Cardiac septum (tissue), 1 donor: ENCODE data around the genes ZNF527 and C19orf33.

- PRO-cap = no peak
Observed at GRCh38 chr19:35937050-35937632, 967 bp downstream of the LRFN3 start.

- PRO-cap = no peak
Observed at GRCh38 chr19:36046399-36046999, 7.6 kb downstream of the THAP8 start.

DNA sequence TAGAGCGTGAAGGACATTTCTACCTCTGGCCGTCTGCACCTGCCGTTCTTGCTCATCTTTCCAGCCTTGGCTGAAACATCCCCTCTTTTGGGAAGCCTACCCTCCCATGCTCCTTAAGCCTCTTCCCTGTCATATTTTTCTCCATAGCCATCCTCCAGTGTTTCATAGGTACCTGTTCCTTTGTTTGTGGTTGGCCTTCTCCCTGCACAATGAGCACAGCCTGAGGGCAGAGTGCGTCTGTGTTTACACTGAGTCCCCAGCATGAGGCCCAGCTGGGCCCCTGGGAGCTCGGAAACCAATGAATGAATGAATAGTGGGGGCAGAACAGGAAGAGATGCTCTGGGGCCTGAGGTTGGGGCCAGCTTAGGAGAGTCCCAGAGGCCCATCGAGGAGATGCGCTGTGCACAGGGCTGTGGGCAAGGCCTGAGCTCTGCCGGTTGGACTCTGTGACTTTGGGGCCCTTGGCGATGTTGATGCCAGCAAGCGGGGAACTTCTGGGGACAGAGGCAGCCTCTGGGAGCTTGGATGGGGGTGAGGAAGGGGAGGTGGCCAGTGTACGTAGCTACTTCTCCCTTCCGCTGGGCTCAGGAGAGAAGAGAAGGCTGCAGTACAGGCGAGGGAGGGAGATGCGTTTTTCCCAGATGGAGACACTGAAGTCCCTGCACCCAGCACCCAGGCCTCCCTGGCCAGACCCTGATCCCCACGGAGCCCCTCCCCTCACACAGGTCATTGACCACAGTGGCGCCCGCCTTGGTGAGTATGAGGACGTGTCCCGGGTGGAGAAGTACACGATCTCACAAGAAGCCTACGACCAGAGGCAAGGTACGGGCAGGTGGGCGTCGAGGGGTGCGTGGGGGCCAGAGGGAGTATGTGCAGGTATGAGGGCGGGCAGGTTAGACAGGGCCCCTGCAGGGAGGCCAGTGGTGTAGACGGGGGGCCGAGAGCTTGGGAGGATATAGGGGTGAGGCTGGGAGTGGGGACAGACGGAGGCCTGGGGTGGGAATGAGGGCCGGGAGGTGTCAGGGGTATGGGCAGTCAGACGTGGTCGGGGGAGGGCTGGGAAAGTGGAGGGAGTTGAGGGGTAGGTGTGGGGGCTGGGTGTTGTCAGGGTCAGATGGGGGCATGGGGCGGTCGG lies 5.1 kb downstream of the TBCB start:
- PRO-cap = no peak

GRCh38 chr19:36159248-36160319 lies 7.3 kb upstream of the COX7A1 start:
- PRO-cap = no peak

DNA sequence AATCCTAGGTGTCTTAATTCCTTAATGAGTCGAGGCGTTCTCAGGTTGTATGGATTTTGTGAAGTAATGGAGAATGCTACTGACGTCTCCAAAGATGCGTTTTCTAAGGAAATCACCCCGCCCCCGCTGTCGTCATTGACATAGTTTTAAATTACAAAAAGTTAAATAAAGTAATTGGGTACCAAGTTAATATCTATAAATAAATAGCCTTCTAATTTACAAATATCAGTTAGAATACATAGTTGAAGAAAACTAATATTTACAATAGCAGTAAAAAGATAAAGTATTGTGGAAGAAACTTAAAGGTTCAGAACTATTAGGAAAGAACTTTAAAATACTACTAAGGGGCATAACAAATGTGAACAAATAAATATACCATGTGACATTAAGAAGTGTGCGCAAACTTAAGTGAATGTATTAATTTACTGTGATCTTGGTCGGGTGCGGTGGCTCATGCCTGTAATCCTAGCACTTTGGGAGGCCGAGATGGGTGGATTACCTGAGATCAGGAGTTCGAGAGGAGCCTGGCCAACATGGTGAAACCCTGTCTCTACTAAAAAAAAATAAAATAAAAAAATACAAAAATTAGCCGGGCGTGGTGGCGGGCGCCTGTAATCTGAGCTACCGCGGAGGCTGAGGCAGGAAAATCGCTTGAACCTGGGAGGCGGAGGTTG lies 1.2 kb downstream of the ZNF146 start:
- PRO-cap = no peak

- PRO-cap = no peak
Observed at GRCh38 chr19:36719062-36719963, 31.9 kb downstream of the ZNF567 start.

DNA sequence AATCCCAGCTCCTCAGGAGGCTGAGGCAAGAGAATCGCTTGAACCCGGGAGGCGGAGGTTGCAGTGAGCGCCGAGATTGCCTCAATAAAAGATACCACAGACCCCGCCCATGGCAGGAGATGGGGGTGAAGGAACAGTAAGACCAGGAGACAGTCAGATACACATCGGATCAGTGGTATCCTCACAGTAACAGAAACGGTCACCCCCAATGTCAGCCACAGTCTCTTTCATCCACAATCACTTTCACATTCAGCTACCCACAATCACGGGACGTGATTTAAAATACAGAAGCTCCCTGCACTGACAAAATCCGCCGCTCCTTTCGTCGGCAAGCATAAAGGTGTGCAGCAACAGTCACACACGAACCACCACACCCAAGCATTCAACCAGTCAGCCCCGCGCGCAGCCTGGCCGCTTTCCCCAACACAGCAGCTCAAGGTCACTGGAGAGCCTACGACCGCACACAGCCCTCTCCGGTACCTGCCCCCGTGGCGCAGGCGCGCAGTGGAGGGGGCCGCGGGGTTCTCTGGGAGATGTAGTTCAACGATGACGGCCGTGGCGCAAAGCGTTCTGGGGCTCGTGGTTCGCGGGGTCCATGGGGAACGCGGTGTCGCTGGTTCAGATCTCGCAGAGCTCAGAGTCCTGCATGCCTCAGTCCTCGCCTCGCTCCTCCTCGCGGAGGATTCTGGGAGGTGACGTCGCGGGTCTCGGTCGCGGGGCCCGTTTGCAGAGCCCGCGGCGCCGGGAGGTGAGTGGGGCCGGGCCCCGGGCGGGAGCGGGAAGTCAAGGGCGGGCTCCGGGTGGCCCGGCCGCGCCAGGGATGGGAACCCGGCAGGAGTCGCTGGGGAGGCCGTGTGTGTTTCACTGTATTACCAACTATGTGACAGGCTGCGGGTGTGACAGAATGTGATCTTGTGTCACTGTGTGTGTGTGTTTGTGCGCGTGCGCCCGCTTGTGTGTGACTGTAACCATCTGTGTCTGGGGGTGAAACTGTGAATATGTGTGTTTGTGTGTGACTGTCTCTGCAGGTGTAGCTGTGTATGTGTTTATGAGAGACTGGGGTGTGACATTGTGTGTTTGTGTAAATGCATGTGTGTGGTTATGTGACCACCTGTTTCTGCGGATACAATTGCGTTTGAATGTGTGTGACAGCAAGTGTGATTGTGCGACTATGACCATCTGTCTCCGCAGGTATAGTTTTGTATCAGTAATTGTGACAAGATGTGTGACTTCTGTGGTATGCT lies at the start of gene ZNF527:
TSS of gene ZNF527 (plus strand) at position 621 of the 1,244 bp plus-strand sequence.
- PRO-cap = bidirectional peak, plus-strand start at position 621 of the sequence, minus-strand start at position 444 of the sequence

GRCh38 chr19:37654398-37655316 lies 608 bp downstream of the ZFP30 start:
- PRO-cap = unidirectional peak, plus-strand start at chr19:37654890

DNA sequence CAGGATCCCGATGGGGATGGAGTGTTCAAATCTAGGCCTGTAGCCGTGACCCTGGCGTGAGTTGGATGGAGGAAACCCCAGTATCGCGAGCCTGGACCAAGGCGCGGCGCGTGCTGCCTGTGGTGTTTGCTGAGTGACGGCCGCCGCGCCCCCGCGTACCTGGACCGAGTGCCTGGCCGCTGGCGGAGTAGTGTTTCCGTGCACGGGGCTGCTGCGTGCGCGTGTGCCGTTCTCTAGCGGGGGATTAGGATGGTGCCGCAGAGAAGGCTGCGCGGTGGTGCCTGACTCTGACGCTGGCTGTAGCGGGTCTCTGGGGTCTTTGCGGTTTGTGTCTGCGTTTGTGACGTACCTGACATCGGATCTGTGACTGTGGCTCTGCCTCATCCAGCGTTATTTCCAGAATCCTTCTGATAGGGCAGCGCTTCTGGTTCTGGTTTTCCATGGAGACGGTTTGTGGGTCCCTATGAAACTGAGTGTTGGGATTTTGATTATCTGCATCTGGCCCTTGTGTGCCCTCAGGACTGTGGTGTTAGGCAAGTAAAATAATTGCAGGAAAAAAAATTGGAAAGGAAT lies 782 bp upstream of the ZFP30 start:
- PRO-cap = unidirectional peak, minus-strand start at position 301 of the sequence

DNA sequence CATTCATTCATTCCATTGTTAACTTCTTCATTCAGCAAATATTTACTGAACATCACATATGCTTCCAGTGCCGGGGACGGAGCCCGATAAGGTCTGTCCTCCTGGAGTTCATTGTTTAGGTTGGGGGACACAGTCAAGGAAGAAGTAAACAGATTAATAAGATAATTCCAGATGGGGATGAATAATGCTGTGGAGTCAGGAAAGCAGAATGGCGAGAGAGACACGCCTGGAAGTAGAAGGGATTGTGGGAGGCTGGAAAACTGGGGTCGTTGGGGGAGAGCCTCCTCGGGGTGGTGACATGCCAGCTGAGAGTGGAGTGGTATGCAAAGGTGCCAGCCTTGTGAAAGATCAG lies 35.1 kb downstream of the SIPA1L3 start:
- PRO-cap = no peak

DNA sequence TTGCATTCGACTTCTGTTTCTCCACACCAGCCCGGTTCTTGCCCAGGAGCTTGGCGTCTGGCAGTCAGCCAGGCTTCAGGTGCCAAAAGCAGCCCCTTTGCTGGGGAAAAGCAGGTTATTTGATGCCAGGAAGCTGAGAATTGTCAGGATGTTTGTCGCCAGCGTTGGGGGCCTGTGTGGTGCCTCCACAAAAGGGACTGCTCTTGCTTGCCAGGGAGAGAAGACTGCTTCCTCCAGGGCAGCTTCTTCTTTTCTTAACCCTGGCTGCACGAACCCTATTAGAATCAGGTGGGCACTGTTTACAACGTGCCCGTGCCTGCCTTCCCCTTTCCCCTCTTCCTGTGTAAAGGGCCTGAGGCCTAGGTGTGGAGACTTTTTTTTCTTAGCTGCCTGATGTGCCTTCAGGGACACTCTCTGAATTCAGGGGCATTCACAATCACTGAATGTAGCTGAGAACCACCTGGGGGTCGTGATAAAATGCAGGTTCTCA lies 79.4 kb downstream of the SIPA1L3 start:
- PRO-cap = no peak

GRCh38 chr19:38045954-38046850 lies 139.2 kb downstream of the SIPA1L3 start:
- PRO-cap = no peak

- PRO-cap = no peak
Observed at GRCh38 chr19:38111646-38112078, 112.4 kb downstream of the DPF1 start.

- PRO-cap = bidirectional peak, plus-strand start at chr19:38253479, minus-strand start at chr19:38253264
Observed at GRCh38 chr19:38252623-38253971, 3.1 kb downstream of the PPP1R14A start.

DNA sequence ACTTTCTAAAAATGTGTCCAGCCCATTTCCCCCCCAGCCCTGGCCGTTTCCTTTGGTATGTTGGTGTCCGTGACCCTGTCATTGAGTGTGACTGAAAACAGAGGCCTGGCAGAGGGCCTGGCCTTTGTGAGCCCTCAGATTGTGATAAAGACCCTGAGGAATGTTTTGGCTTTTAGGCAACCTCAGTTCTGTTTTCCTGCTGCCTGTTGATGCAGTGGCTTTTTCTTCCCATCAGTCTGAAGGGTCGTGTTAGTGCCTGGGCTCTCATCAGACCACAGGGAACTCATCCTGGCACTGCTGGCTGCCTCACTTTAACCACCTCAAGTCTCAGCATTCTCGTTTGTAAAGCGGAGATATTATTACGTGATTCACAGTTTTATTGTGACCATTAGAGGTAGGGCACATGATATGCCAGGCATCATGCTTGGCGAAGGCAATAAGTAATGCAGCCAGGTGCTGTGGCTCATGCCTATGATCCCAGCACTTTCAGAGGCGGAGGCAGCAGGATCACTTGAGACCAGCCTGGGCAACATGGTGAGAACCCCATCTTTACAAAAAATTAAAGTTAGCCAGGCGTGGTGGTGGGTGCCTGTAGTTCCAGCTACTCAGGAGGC lies 13.8 kb downstream of the SPINT2 start:
- PRO-cap = unidirectional peak, plus-strand start at position 185 of the sequence

DNA sequence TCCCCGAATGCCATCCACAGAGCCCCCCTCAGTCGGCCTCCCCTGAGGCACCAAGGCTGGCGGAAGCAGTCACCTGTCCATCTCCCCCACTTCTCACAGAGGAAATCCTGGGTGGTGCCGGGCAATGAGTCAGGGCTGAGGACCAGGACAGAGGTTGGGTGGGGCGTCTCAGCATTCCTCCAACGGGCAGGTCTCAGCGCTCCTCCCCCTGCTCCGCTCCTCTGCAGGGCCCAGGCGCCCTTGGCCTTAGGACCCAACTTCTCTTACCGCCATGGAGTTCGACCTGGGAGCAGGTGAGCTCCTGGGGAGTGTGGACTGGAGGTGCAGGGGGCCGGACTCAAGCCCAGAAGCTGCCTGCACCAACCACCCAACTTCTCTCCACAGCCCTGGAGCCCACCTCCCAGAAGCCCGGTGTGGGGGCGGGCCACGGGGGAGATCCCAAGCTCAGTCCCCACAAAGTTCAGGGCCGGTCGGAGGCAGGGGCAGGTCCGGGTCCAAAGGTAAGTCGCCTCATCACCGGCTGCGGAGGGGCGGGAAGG lies at the start of gene C19orf33:
TSS of gene C19orf33 (plus strand) at position 261 of the 539 bp plus-strand sequence.
- PRO-cap = bidirectional peak, plus-strand start at position 174 of the sequence, minus-strand start at position 95 of the sequence

GRCh38 chr19:38318645-38319030 lies 1.0 kb upstream of the KCNK6 start:
- PRO-cap = unidirectional peak, plus-strand start at chr19:38318839

DNA sequence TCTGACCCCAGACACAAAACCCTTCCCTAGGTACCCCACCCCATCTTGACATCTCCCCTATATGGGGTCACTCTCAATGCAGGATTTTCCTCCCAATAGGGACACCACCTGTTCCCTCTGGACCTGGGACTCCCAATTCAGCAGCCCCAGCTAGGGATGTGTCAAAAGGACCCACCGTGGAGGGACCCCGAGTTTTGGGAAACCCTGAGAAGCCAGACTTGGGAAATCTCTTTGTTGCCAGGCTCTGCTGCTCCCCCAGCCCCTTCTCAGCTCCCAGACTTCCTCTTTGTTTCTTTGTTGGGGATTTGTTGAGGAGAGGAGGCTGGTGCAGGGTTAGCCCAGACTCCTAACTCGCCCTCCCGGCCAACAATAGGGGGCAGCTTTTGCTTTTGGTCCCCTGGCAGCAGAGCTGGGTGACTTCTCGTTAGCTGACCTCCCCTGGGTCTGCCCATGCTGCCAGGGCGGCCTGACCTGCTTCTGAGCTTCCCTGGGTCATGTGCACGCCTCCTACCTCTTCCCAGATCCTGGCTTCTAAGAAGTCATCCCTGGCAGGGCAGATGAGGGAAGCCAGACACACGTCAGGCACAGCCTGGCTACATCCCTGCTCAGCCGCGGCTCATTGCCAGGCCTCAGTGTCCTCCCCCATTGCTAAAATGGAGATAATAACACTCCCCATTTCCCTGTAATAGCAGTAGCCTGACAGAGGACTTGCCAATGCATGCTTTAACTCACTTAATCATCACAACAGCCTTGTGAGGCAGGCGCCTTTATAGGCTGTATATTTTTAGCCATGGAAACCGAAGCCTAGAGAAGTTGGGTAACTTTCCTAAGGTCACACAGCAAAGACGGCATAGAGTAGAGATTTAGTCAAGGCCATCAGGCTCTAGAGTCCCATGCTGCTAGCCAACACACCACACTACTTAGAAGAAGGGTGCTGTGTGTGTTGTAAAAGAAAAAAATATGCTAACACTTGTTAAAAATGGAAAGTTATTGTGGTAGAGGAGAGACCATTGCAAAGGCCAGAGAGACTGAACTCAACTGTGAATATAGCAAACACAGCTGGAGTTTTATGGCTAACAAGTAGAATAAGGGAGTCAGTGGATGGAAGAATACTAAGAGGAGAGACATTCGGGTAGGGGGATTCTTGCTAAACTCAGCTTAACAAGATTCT lies 2.1 kb downstream of the KCNK6 start:
- PRO-cap = bidirectional peak, plus-strand start at position 570 of the sequence, minus-strand start at position 446 of the sequence

DNA sequence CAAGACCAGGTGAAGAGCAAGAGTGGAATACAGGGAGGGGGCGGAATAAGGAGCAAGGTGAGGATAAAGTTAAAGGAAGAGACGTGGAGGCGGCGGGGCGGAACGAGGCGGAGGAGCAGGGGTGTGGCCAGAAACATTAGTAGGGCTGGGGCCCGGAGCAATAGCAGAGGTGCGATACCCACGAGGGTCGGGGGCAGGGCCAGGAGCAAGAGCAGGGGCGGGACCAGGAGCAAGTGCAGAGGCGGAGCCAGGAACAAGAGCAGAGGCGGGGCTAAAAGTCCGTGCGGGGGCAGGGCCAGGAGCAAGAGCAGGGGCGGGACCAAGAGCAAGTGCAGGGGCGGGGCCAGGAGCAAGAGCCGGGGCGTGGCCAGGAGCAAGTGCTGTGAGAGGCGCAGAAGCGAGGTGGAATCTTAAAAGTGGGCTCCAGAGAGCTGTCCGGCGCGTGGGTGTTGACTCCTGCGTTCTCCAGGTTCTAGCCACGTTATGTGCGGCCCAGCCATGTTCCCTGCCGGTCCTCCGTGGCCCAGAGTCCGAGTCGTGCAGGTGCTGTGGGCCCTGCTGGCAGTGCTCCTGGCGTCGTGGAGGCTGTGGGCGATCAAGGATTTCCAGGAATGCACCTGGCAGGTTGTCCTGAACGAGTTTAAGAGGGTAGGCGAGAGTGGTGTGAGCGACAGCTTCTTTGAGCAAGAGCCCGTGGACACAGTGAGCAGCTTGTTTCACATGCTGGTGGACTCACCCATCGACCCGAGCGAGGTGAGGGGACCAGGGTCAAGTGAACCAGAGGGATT lies 1.3 kb downstream of the CATSPERG start:
- PRO-cap = no peak

DNA sequence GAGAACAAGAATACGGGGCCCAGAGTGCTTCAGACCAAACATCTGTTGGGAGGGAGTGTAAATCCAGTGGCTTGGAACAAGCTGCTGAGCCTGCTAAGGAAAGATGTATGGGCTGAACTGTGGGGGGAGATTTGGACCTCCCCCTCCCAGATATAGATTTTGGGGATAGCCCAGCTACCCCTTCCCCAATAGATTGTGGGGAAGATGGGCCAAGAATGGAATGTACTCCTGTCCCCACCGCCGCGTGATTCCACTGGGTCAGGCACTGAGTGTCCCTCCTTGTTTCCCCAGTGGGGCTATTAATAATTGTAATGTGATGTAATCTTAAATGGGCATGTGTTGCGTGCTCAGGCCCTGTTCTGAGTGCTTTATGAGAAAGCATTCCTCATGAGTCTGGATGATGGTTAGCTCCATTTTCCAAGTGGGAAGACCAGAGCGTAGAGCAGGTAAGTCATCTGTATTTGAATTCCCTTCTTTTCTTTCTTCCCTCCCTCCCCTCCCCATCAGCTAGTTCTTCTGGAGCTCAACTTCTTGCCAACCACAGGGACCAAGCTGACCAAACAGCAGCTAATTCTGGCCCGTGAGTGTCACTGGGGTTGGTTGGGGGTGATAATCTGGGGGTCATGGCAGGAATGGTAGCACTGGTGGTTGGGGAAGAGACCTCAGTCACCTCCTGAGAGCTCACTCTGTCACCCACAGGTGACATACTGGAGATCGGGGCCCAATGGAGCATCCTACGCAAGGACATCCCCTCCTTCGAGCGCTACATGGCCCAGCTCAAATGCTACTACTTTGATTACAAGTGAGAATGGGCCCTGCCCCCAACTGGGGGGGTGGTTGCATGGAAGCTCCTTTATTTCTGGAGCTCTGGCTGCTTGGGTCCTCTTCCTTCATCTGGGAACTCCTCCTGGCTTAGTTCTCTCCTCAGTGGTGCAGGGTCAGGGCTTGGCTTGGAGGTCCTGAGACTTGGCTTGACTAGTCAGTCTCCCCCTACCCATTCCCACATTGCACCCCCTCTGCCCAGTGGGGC lies 1.6 kb downstream of the PSMD8 start:
- PRO-cap = bidirectional peak, plus-strand start at position 385 of the sequence, minus-strand start at position 252 of the sequence